Pulmonary artery (tissue), 1 donor: Measurements from ENCODE around the genes RGL4 and ZNF70.

DNA sequence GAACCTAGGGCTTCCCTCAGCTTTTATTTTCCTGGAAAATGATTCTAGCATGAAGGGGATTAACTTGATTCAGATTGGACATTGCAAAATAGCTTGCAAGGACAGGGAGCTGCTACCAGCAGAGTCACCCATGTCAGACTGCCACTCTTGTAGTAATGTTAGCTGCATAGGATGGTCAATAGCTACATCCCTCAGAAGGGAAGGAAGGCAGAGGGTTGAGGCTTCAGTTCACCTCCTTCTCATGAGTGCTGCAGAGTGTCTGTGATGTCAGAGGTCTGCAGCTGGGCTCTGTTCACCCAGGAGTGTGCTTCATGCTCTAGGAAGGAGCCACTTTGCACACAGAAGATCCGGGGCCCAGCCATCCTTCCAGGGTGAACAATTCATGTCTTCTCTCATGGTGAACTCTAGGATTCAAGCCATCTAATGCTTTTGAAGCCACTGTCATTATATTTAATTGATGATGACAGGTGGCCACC is 16.0 kb downstream of the IGLL5 start:
- PRO-cap, result no peak

DNA sequence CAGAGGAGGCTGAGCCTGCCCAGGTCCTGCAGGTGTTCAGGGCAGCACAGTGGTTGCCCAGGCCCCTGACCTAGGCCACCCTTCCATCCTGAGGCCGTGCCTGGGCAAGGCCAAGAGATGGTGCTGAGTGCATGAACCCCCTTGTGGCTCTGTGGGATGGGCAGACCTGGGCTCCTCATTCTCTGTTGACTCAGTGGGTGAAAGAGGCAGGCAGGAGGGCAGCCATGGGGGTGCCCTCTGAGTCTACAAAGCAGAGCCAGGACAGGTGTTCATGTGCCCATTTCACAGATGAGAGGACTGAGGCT is 40.2 kb downstream of the IGLL5 start:
- PRO-cap, result no peak

- PRO-cap, result no peak
Measured at GRCh38 chr22:22929272-22929791, 41.7 kb downstream of the IGLL5 start.

- PRO-cap, result no peak
Measured at GRCh38 chr22:22929792-22930233, 42.2 kb downstream of the IGLL5 start.

- PRO-cap, result no peak
Measured at GRCh38 chr22:22968372-22968758, 80.7 kb downstream of the IGLL5 start.

GRCh38 chr22:23016283-23016620 is 54.1 kb upstream of the GNAZ start:
- PRO-cap, result no peak

DNA sequence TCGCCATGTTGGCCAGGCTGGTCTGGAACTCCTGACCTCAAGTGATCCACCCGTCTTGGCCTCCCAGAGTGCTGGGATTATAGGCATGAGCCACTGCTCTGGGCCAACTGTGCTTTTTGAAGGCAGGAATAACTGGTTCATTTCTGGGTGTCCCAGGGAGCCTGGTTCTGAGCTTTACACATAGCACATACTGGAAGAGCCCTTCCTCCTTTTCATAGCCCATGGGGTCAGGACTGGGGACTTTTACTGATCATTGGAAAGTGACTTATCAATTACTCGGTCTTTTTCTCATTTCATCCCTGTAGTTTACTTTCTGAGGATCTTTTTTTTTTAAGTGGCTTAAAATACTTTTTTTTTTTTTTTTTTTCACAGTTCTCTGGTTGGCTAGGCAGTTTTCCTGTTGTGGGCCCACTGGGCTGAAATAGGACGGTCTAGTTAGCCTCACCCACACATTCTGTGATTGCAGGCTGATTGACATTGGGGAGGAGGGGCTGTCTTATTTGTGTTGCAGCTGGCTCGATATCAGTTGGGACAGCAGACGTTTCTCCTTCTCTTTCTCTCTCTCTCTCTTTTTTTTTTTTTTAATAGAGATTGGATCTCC is 6.7 kb downstream of the BCR start:
- PRO-cap, result no peak

- PRO-cap, result no peak
Measured at GRCh38 chr22:23192078-23192607, 11.8 kb downstream of the BCR start.

GRCh38 chr22:23215438-23216347 is 35.4 kb downstream of the BCR start:
- PRO-cap, result no peak

DNA sequence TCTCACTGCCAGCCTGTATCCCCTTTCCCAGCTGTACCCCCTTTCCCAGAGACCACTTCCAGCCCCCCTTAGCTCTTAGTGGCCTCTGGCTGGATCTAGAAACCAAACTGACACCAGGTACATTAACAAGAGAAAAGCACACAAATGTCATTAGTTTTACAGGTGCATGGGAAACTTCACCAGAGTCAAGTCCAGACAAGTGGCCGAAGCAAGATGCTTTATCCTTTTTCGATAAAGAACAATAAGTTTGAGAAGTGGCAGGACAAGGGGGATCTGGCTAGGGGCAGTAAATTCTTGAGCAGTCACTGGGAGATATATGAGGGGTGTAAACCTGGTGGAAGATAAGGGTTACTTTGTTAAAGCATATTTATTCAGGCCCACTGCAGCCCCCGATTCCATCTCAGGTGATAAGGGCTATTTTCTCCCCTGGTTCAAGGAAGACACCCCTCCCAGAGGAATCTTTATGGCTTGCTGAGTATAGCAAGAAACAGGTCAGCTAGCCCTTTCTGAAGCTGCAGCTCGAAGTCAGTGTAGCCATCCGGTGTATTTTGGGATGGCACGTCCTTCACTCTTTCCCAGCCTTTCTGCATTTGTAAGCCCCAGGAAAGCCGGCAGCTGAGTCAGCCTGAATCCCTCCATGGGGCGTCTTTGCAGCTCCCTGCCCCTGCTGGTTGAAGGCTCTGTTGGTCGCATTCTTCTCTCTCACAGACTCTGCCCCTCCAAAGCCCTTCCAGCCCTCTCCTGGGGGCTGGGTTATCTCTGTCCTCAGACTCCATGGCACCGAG is 61.8 kb downstream of the BCR start:
- PRO-cap, result no peak

DNA sequence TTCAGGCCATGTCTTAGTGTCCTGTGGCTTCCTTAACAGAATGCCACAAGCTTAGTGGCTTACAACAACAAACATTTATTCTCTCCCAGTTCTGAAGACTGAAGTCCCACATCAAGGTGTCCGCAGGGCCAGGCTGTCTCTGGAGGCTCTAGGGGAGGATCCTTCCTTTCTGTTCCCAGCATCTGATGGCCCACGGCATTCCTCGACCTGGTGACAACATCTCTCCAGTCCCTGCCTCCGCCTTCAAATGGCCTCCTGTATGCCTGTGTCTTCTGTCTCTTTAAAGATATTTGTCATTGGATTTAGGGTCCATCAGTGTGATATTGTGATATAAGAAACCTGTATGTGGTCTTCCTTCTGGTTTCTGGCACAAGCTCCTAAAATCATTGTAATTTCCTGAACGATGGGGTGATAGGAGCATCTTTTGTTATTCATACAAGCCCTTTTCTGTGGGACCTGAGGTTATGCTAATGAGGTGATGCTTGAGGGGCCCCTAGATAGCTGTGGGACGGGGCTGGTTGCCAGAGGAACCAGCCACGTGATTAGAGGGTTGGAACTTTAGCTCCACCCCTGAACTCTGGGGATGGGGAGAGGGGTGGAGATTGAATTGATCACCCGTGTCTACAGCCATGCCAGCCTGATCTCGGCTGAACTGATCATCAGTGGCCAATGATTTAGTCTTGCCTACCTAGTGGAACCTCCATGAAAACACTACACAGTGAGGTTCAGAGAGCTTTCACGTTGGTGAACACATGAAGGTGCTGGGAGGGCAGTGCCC is 62.6 kb downstream of the BCR start:
- PRO-cap, result no peak

DNA sequence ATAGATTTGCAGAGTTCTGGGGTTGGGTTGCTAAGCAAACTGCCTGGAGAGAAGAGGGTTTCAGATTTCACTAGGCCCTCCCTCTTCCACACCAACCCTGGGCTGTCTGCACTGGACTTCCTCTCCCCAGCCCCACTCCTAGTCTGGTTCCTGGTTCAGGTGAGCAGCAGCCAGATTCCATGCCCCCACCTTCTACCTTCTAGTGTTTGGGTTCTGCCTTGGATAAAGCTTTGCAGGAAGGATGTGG is 68.2 kb downstream of the BCR start:
- PRO-cap, result no peak

DNA sequence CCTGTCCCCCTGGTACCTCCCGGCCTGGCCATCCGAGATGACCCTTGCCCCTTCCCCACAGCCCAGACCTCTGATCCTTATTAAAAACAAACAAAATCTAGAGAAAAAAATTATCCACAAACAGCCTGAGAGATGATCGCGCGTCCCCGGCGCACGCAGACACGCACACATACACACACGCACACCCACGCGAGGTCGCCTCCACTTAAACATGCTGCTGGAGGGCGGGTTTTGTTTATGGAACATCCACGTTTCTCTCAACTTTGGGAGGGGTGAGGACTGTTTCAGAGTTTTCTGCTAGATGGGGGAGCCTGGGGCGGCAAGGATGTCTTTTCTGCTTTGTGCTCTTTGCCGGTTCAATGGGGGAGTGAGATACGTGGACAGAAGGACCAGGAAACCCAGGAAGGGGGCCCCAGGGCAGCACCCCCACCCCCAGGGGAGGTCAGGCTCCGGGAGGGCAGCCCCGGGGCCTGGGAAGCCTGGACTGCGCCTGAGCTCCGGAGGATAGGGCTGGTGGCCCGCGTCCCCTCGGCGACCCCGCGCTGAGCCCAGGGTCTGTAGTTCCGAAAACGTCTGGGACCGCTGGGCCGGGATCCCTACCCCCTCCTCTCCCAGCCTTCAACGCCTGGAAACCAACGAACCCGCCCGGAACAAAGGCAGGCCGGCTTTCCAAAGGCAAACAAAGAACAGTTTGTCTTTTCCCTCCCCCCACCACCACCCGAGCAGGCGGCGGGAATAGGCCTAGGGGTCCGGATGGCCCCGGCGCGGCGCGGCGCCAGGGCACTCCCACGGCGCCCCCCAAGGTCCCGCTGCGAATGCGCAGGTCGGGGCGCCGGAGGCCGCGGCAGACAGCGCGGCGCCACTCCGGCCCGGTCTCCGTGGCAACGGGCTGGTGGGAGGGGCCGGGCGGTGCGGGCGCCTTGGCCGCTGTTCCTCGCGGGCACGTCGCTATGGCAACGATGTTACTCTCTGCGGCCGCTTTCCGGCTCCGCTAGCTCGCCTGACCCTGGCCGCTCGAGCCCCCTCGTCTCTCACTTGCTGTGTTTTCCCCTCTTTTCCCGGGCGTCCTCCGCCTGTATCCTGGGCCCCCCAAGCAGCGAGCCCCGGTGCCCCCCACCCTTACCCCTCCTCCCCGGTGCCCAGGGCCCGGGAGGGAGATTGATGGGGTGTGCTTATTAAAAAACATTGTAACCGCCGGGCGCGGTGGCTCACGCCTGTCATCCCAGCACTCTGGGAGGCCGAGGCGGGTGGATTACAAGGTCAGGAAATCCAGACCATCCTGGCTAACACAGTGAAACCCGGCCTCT is 58.5 kb downstream of the IGLL1 start:
- PRO-cap, result bidirectional peak, plus-strand start at position 260 of the sequence, minus-strand start at position 145 of the sequence; bidirectional peak, plus-strand start at position 962 of the sequence, minus-strand start at position 811 of the sequence

DNA sequence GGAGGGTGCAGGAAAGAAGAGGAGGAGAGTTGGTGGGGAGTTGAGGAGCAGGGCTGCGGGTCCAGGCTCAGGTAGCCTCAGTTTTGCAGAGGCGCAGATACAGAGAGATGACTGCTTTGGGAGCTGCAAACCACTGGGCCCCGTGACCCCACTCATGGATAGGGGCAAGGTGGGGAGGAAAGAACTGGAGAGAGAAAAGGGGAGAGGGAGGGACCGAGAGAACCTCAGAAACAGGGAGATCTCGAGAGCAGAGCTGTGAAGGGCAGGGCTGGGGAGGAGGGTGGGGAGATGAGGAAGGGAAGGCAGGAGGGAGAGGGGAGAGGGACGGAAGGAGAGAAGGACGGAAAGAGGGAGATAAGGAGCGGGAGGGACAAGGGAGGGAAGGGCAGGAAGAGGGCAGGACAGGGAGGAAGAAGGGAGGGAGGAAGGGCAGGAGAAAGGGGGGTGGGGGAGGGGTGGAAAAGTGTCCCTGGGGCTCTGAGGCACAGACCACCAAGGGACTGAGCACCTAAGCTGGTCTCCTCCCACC is 46.3 kb downstream of the IGLL1 start:
- PRO-cap, result no peak

DNA sequence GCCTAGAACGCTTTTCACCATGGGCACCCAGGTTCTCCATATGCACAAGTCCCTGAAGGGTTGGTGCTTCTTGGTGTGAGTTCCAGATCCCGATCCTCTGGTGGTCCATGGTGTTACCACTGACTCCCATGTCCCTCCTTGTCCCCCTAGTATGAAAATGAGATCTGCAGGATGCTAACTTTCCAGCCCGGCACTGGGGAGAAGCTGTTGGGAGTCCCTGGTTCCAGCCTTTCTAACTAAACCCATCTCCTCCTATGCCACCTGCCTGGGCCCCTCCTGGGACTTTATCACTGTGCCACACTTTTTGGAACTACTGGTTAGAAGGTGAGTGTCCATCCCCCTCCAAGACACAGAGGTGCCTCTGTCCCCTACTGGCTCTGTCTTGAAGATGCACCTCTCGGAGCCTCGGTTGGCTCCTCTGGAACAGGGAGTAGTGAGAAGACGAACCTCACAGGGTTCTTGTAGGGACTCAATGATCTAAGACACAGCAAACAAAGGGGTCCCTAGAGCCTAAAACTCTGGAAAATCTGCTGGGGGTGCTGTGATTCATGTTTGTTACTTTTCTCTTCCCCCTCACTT is at the start of gene RGL4:
TSS of gene RGL4 (plus strand) at position 390 of the 579 bp plus-strand sequence.
- PRO-cap, result no peak

DNA sequence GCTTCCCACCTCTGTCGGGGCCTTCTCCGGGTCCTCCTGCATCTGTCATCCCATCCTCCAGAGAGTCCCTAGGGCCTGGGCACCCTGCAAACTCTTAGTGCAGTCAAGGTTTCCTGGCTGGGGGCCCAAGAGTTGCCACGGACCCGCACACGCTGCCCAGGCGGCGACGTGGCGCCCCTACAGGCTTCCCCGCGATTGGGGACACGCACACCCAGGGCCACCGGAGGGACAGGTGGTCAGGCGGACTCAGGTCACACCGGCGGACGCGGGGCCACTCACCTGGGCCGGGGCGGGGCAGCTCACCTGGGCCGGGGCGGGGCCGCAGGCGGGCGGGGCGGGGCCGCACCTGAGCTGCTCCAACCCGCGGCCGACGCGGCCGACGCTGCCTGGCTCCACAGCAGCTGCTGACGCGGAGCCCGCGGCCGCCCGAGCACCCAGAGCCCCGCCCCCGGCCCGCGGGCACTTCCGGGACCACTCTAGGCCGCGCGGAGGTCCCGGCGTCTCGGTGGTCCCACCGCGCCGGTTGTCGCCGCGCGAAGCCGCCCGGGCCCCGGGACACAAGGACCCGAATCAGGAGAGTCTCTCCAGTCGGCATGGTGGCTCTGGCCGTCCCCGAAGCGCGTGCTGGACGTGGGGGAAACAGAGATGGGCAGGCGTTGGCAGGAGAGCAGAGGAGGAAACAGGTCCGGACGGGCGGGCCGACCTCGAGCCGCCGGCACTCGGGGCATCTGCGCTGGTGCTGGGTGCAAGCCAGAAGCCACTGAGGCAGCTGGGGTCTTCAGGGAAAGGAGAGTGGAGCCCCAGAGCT is at the start of gene ZNF70:
TSS of gene ZNF70 (minus strand) at position 411 of the 808 bp plus-strand sequence.
- PRO-cap, result bidirectional peak, plus-strand start at position 491 of the sequence, minus-strand start at position 394 of the sequence

- PRO-cap, result no peak
Measured at GRCh38 chr22:23811069-23811839, 24.5 kb downstream of the SMARCB1 start.

DNA sequence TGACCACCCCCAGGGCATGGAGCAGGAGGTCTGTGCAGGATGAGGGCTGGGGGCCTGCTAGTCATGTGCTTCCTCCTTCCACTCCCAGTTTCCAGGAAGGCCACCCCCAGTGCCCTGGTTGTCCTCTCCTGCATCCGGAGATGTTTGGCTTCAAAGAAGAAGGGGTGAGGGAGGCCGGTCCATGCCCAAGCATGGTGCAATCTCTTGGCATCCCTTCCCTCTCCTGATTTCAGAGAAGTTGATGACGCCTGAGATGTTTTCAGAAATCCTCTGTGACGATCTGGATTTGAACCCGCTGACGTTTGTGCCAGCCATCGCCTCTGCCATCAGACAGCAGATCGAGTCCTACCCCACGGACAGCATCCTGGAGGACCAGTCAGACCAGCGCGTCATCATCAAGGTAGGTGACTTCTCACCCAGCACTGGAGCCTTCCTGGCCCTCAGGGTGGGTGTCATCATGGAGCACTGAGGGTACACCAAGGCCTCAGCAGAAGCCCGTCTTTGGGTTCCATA is 22.2 kb downstream of the DERL3 start:
- PRO-cap, result no peak

DNA sequence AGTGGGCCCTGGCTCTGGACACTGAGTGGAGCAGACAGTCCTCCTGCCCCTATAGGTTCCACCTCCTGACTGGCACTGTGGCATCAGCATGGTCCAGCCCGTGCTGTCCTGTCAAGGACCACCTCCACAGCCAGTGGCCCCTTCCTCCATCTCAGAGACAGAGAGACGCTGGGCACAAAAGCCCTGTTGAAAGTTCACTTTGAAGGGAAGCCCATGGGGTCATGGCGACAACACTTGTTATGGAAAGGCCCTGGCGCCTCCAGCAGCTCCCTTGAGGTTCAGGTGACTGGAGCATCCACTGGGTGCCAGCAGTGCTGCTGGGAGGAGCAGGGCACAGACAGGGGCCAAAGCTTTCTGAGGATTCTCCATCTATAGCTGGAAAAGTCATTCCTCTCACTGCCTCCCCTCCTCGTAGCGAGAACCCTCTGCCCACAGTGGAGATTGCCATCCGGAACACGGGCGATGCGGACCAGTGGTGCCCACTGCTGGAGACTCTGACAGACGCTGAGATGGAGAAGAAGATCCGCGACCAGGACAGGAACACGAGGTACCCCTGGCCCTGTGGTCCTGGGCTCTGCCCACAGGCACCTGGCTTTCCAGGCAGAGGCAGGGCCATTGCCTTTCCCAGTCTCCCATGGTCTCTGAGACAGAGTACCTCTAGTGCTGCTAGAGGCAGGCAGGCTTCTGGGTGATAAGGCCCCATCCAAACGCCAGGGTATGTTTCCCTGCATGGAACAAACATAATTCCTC is 5.5 kb downstream of the DERL3 start:
- PRO-cap, result no peak

- PRO-cap, result no peak
Measured at GRCh38 chr22:23844236-23844877, 5.6 kb upstream of the DERL3 start.